Diencephalon (tissue), 2 donors: ENCODE data around the genes OR2I1P, UBD, HLA-F and ABCF1.

- RAMPAGE, long total RNA, result no peak
These were observed 123.2 kb upstream of the SCAND3 start for GRCh38 chr6:28710151-28710879.

DNA sequence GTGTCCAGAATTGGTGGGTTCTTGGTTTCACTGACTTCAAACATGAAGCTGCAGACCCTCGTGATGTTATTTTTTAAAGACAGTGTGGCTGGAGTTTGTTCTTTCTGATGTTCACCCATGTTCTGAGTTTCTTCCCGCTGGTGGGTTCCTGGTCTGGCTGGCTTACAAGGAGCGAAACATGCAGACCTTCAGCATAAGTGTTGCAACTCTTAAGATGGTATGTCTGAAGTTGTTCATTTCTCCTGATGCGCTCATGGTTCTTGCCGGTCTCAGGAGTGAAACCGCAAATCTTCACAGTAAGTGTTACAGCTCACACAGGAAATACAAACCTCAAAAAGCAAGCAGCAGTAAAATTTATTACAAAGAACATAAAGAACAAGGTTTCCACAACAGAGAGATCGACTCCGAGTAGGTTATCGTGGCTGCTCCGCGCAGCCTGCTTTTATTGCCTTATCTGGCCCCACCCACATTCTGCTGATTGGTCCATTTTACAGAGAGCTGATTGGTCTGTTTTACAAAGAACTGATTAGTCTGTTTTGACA is 39.4 kb downstream of the TRIM27 start:
- RAMPAGE, long total RNA, result no peak

GRCh38 chr6:28944148-28944794 is 20.5 kb upstream of the TRIM27 start:
- RAMPAGE, long total RNA, result no peak

DNA sequence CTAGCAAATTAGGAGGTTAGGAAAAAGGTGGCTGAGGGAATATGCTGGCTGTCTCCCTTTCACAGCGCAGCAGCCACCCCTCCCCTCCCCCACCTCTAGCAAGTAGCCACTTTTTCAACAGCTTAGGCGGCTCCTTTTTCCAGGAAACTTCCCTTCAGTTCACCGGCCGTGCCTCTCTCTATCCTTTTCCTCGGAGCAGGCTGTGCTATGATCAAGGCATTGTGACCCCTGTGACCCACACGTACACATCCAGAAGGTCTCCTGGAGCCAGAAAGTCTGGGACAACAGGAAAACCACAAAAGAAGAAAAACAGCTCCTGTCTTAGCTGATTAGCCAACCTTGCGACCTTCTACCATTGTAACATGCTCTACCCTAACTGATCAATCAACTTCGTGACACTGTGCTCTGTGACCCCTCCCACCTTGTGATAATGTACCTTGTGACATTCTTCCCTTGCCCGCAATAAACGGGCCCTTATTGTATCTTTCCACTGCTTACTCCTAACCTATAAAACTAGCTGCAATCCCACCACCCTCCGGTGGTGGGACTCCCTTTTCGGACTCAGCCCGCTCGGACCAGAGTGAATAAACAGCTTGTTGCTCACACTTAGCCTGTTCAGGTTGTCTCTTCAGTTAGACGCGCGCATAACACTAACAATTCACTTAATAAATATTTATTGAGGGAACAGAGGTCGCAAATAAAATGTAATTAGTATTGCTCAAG is 24.2 kb downstream of the ZNF311 start:
- RAMPAGE, long total RNA, result no peak

- RAMPAGE, long total RNA, result no peak
These were observed 23.7 kb downstream of the ZNF311 start for GRCh38 chr6:28981441-28981804.

GRCh38 chr6:29550014-29550624 is at the start of gene OR2I1P:
OR2I1P (plus strand) TSS chr6:29550407.
- RAMPAGE, long total RNA, result no peak

- RAMPAGE, long total RNA, result no peak
These were observed at the start of gene UBD for GRCh38 chr6:29559463-29560217. UBD (minus strand) TSS chr6:29559732.

DNA sequence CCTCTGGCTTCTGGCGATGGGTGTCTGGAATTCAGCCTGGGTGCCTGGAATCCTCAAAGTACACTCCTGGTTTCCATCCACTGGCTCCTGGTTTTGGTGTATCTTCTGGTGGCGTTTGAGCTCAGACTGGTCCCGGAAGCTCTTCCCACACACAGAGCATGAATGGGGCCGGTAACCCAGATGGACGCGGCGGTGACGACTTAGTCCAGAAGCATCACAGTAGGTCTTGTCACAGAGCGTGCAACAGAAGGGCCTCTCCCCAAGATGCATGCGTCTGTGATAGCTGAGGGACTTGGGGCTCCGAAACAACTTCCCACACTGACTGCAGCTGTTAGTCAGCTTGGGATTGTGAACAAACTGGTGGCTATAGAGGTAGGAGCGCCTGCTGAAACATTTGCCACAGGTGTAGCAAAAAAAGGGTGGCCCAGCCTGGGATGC is 7.8 kb downstream of the ZFP57 start:
- RAMPAGE, long total RNA, result no peak

DNA sequence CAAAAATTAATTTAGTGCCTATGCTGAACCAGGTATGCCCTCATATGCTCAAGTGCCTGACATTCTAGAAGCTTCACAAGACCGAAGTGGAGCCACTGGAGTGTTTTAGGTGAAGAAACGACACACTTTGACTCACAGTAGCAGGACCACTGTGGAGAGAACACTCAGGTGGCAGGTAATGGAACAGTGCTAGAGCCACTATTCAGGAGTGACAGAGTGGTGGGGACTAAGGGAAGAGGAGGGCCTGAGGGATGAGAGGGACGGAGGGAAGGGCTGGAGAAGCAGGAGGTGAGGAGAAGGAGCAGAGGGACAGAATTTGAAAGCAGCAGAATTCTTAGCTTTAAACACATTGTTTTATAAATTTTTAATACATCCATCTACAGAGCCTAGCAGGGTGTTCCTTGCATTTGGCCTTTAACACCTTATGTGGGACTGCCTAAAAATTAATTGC is 1.8 kb upstream of the HLA-F start:
- RAMPAGE, long total RNA, result no peak

- RAMPAGE, long total RNA, result no peak
These were observed at the start of gene HLA-F for GRCh38 chr6:29722980-29723586. HLA-F (plus strand) TSS chr6:29723434.

DNA sequence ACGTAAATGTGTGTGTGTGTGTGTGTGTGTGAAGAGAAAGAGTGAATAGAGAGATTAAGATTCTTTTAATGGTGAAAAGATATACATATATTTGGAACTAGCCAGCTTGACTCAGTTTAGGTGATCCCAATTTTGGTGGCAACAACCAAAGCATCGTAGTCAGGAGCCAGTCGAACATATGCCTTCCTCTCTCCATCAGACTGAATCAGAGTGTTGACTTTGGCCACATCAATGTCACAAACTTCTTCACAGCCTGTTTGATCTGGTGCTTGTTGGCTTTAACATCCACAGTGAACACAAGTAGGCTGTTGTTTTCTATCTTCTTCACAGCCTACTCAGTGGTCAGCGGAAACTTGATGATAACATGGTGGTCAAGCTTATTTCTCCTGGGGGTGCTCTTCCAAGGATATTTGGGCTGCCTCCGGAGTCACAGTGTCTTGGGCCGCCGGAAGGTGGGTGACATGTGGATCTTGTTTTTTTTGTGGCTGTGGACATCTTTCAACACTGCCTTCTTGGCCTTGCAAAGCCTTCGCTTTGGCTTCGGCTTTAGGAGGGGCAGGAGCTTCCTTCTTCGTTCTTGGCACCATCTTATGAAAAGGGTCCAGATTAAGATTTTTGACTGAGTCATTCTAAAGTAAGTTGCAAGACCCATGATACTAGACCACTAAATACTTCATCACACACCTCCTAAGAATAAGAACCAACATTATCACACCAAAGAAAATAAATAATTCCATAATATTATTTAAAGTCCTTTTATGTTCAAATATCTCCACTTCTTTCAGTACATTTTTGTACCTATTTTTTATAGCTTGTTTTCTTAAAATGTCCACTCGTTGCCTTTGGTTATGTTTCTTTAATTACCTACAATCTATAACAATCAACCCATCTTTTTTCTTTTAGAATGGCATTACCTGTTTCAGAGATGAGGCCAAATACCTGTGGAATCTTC is 3.6 kb downstream of the HLA-F start:
- RAMPAGE, long total RNA, result no peak

GRCh38 chr6:29748219-29748873 is 25.1 kb downstream of the HLA-F start:
- RAMPAGE, long total RNA, result no peak

DNA sequence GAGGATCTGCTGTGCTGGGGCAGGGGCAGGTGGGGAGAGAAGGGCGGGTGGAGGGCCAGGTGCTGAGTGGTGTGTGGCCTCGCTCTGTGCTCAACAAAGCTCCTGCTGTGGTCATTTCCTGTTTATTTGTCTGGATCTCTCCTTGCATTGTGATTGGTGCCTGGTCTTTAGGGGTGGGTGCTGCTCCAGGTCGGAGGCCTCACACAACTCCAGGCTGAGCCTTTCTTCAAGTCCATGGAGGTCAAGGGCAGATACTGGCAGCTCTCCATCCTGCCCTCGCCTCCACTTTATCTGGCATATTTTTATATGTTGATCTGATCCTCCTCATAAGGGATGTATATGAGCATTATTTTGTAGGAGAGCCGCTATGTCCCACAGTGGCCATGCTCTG is 36.2 kb downstream of the HLA-F start:
- RAMPAGE, long total RNA, result no peak

GRCh38 chr6:29791553-29792767 is 35.7 kb upstream of the HLA-G start:
- RAMPAGE, long total RNA, result no peak

- RAMPAGE, long total RNA, result no peak
These were observed 17.6 kb upstream of the HLA-A start for GRCh38 chr6:29924690-29925227.

DNA sequence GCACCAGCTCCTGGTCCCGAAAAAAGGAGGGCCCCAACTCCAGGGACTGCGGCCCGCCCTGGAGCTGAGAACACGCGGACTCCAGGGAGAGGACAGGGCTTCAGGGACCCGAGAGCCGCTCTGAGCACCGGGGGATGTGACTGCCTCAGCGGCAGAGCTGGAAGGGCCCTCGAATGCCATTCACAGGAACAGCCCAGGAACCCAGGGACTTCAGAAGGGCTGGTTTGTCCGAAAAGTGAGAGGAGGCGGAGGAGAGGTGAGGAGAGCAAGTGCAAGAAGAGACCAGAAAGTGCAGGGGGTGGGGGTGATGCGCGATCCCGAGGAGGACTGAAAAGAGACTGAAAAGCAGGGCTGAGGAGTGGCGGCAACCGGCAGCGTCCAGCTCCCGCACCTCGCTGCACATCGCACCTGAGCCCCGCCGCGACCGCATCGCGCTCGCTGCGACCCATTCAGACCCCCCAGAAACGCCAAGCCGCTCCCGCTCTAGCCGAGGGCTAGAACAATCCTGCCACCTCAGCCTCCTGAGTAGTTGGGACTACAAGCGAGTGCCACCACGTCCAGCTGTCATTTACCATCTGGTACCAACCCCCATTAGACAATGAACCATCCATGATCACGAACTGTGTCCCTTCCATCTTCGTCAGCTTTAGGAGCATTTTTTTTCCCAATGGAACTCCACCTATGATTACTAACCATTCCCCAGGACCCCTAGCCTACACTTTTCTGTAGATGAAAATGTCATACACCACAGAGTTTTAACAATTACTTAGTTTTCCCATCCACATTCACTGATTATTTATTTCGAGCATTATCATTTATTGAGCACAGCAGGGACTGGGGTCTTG is 33.2 kb downstream of the HLA-A start:
- RAMPAGE, long total RNA, result no peak

GRCh38 chr6:30100374-30101310 is 12.2 kb downstream of the TRIM31 start:
- RAMPAGE, long total RNA, result no peak

- RAMPAGE, long total RNA, result no peak
These were observed 256 bp downstream of the TRIM10 start for GRCh38 chr6:30160763-30161146.

DNA sequence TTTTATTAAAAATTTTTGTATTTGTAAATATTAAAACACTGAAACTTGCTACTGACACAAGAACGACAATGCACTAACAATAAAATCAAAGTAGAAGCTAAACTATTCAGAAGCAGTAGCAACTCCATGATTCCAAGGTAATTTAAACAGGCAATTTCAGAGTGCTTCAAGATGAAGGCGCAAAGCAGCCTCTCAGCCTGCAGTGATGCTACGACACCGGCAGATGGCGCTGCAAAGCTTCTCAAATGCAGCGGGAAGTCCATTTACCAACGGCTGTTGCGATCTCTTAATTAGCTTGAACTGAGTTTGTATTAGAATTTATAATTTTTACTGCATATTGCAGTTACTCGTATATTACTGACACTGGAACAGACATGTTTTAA is 14.9 kb downstream of the GNL1 start:
- RAMPAGE, long total RNA, result no peak

DNA sequence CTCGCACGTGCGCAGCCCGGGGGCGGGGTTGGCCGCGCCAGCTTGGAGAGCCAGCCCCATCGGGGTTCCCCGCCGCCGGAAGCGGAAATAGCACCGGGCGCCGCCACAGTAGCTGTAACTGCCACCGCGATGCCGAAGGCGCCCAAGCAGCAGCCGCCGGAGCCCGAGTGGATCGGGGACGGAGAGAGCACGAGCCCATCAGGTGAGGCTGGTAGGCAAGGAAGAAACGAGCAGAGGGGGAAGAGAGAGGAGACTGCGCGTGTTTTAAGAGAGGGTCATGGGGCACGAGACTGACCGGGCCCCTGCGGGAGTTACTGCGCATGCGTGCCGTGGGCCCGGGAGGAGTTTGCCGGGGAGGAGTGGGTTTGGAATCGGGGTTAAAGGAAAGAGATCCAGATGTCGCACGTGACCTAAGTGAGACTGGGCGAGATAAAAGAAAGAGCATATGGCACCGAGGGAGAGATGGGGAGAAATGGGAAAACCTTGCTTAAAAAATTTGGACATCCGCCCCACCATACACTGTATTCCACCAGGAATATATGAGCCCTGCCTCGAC is at the start of gene ABCF1:
ABCF1 (plus strand) TSS at position 84 of the 556 bp plus-strand sequence.
- RAMPAGE, long total RNA, result start-site peak on the plus strand centred at position 99 of the sequence, 56 bp wide, 678 and 2,416 reads in 2 replicates